ENCODE measurements around the genes NAT16 and ZNHIT1.

GRCh38 chr7:100706819-100707317 lies 947 bp downstream of the POP7 start:
- PRO-cap = no peak

GRCh38 chr7:100800460-100801226 lies 26.7 kb downstream of the EPHB4 start:
- PRO-cap = no peak

DNA sequence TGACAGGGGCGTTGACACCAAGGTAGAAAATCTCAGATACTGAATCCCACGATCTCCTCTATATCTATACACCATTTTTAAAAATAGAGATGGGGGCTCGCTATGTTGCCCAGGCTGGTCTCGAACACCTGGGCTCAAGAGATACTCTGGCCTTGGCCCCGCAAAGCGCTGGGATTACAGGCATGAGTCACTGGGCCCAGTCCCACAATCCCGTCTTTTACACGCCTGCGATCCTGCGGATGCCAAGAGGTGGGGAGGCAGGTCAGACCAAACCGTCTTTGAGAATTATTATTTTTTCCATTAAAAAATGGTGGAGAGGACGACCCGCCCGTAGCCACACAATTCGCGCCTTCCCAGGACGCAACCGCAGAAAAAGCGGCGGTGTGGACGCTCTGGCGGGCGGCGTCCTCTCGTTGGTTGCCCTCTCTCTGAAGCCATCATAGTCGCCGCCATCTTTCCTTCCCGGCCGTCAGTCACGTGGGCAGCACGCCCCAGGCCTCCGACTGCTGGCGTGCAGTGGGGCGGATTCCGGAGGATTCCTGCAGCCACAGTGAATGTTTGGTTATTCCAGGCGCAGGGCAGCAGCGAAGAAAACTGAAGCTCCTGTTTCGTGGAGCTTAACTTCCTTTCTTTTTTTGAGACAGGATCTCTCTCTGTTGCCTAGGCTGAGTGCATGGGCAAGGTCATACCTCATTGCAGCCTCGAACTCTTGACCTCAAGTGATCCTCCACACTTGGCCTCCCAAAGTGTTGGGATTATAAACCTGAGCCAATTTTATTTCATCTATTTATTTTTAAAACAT lies 9.9 kb upstream of the EPHB4 start:
- PRO-cap = no peak

- PRO-cap = no peak
Observed at GRCh38 chr7:100887970-100888941, 1.3 kb downstream of the UFSP1 start.

GRCh38 chr7:100965577-100966868 lies 3.3 kb upstream of the MUC12 start:
- PRO-cap = unidirectional peak, minus-strand start at chr7:100966416

- PRO-cap = no peak
Observed at GRCh38 chr7:100983253-100984207, 14.2 kb downstream of the MUC12 start.

DNA sequence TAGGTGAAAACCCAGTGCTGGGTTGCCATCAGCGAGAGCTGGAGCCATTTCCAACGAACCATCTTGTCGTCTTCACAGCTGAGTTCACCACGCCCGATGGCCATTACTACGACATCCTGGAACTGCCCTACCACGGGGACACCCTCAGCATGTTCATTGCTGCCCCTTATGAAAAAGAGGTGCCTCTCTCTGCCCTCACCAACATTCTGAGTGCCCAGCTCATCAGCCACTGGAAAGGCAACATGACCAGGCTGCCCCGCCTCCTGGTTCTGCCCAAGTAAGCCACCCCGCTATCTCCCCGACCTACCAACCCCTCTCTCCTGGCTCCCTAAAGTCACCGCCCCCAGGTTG lies 6.7 kb downstream of the SERPINE1 start:
- PRO-cap = no peak

DNA sequence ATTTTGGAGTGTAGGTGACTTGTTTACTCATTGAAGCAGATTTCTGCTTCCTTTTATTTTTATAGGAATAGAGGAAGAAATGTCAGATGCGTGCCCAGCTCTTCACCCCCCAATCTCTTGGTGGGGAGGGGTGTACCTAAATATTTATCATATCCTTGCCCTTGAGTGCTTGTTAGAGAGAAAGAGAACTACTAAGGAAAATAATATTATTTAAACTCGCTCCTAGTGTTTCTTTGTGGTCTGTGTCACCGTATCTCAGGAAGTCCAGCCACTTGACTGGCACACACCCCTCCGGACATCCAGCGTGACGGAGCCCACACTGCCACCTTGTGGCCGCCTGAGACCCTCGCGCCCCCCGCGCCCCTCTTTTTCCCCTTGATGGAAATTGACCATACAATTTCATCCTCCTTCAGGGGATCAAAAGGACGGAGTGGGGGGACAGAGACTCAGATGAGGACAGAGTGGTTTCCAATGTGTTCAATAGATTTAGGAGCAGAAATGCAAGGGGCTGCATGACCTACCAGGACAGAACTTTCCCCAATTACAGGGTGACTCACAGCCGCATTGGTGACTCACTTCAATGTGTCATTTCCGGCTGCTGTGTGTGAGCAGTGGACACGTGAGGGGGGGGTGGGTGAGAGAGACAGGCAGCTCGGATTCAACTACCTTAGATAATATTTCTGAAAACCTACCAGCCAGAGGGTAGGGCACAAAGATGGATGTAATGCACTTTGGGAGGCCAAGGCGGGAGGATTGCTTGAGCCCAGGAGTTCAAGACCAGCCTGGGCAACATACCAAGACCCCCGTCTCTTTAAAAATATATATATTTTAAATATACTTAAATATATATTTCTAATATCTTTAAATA lies 11.4 kb downstream of the SERPINE1 start:
- PRO-cap = no peak

DNA sequence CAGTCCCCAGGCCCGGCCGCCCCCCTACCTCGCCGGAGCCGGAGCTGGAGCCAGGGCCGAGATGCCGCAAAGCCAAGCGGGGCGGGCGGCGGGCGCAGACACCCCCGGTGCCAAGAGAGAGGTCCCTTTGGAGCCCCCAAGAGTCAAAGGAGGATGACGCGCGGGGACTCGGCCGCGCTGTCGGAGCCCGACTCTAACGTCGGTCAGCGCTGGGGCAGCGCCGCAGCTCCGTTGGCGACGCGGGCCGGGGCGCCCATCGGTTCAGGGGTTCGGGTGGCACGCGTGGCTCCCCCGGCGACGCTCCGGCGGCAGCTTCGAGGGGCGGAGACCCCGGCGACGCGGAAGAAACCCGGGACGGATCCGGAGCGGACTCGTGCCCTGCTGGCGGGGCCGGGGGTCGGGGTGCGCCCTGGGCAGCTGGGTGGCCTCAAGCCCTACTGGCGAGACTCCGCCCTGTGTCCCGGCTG lies at the start of gene NAT16:
Gene NAT16, minus strand, starts transcription at position 280 of the 467 bp plus-strand sequence.
- PRO-cap = no peak

GRCh38 chr7:101217860-101218816 lies at the start of gene ZNHIT1:
TSS of gene ZNHIT1 (plus strand) at chr7:101218165.
- PRO-cap = bidirectional peak, plus-strand start at chr7:101218181, minus-strand start at chr7:101218002

DNA sequence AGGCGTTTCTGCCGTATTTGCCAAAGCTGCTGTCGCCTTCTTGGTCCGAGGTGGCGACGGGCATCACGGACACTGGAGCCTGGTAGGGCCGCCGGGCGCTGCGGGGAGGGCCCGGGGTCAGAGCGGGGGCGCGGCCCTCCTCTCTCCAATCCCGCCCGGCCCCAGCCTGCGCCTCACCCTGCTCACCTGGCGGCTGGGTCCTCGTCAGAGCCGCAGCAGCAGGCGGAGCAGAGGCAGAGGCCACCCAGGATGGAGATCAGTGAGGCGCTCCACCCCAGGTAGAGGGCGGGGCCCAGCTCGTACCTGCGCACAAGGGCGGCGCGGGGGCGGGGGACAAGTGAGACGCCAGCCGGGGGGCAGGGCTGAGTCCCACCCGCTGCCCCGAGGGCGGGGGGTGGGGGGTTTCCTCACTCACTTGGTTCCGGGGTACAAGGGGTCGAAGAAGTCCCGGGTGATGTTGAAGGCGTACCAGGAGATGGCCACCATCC lies 5.1 kb downstream of the CLDN15 start:
- PRO-cap = no peak

GRCh38 chr7:101233855-101234335 lies 3.7 kb downstream of the CLDN15 start:
- PRO-cap = no peak

- PRO-cap = no peak
Observed at GRCh38 chr7:101236178-101236882, 1.3 kb downstream of the CLDN15 start.

DNA sequence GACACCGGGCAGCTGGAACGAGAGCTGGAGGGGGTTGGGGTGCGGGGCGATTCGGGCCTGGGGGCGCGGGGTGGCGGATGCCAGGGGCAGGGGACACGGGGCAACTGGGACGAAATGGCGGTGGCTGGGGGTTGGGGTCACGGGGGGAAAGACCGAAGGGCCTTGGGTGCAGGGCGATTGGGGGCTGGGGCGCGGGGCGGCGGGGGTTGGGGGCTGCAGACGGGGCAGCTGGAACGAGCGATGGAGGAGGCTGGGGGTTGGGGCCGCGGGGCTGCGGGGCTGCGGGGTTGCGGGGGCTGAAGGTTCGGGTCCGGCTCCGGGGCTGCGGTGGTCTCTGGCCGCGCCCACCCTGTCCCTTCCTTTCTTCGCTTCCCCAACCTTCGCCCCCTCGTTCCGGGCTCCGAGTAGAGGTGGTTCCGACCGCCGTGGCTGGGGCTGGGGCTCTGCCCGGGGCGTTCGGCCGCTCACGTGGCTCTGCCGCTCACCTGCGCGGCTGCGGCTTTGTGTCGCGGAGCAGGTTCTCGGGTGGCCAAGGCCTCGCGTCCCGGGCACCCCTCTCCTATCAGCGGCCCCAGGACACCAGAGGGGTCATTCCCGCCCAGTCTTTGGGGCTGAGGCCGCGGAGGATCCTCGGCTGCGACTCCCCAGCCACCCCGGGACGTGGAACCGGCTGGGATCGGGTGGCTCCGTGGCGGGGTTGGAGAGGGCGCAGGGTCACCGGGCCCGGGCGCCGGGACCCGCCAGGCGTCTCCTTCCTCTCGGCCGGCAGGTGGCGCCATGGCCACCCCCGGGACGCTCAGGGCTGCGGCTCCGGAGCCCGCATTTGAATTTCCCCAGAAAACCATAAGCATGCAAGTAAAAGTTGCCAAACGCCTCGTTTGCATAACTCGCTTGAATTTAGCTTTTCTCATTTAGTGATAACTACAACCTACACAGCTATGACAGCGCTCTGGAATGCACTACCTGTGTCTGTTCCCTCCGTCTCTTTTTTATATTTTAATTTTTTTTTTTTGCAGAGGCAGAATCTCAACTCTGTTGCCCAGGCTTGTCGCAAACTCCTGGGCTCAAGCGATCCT lies 1.0 kb downstream of the COL26A1 start:
- PRO-cap = no peak

DNA sequence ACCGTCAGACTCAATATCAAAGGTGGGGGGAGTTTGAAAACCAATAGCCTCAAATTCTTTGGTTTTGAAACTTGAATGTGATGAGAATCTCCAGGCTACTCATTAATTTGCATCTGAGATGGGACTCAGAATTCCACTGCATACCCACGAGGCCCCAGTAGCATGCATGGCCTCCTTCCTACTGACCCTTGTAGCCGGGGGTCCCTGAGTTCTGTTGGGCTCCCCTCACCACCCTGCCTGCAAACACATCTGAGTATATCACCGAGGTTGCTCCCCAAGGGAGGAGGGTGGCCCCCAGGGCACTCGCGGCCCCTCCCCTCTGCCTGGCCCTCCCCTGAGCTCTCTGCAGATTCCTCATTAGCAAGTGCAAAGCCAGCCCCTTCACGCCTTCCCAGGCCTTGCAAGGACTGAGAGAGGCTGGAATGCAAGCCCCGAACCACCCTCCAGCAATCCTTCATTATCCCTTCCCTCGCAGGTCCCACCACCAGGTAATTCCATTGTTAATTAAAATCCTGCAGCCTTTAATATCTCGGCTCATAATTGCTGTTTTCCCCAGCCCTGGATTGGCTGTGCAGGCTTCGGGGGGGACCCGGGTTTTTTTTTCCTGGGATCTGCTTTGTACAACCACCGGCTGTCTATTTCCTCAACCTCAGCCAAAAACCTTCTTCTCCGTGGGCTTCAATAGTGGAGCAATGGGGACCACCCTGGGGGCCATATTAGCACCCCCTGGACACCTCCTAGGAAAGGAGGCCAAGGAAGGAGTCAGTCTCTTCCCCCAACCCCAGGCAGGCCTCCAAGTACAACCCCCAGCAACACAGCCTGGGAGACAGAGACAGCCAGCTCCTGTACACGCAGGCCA lies 35.4 kb upstream of the MYL10 start:
- PRO-cap = no peak

DNA sequence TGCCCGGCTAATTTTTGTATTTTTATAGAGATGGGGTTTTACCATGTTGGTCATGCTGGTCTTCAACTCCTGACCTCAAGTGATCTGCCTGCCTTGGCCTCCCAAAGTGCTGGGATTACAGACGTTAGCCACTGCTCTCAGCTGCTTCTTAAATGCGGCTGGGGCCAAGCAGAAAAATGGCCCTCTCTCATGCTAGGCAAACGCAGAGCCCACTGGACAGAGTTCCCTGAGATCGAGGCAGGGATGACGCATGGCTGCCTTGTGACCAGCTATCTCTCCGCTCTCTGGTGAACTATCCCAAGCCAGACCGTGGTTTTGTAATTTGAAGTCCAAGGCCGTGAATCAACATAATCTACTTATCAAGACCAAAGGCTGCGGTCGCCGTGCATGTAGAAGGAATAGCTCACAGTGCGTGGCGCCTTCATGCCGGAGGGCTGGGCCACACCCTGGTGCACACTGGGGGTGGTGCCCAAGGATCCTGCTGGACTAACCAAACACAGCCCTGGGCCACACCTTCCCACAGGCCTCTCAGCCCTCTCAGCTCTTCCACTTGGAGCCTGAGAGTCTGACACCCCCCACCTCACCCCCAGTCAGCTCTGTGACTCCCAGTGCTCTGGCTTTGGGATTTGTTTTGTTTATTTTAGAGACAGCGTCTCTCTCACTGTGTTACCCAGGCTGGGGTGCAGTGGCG lies 88.1 kb upstream of the CUX1 start:
- PRO-cap = no peak

DNA sequence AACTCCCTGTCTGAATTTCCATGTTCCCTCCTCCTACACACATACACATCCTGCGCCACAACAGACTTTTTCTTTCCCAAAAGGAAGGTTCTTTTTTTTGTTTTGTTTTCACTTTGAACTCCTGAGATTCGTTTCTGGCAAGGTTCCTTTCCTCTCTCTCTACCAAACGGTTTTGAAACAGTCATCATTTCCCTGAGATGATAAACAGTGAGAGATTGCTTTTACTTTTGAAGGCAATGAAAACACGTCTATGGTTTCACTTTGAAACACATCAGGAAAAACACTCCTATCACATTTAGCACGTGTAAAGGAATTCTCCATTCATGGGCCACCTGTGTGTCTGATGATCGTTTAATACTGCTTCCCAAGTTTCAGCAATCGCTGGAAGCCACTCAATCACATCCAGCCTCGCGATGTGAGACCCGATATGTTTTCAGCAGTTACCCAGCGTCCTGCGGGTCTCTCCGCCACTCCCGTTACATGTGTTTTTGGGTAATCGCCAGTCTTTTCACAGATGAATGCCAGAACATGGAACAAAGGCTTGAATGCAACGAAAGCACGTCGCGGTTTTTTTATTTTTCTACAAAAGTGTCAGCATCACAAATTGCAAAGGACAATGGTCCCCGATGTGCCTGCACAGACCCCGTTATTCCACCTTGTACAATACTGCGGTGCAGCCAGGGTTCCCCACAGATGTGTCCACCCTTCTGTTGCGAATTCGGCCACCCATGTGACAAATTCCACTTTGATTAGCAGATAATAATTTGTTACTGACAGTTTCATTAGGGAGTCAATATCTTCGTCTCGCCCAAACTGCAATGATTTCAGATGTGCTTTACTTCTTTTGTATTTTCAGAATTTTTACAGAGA lies 62.7 kb upstream of the CUX1 start:
- PRO-cap = no peak

- PRO-cap = no peak
Observed at GRCh38 chr7:101857400-101857560, 39.9 kb downstream of the CUX1 start.

GRCh38 chr7:101891815-101892771 lies 74.7 kb downstream of the CUX1 start:
- PRO-cap = no peak

DNA sequence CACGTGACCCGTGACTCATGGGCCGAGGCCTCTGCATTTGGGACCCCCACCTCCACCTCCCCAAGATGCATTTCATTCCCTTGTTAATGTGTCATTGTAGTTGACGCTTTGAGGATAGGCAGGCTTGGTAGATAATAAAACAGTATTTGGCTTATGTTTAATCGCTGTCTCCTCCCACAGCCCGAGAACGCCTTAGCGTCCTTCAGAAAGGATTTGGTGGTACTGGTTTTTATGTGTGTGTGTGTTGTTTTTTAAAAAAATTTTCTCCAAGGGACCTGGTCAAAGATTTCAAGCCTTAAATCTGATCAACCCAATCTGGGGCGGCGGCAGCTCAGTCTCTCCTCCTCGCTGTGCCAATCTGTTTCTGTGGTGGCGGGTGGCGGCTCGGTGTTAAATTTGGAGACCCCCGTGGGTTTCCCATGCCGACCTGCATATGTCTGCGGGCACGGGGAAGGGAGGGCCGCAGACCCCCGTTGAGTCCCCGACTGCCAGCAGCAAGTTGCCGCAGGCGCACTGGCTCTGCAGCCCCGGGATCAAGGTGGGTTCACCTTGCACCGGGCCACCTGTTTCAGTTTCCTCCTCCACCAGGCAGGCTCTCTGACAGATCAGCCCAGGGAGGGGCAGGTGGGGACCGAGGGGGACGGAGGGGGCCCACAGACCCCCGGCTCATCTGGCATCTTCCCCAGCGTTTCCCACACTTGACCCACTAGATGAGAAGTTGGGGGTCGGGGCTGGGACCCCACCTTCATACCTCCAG lies 95.7 kb downstream of the CUX1 start:
- PRO-cap = no peak